Placental epithelial cell (primary cell): Measurements from ENCODE around the gene GATA6.

GRCh38 chr18:13437216-13437594 is 218.6 kb downstream of the LDLRAD4 start:
- CAGE, long polyA plus RNA: no peak

DNA sequence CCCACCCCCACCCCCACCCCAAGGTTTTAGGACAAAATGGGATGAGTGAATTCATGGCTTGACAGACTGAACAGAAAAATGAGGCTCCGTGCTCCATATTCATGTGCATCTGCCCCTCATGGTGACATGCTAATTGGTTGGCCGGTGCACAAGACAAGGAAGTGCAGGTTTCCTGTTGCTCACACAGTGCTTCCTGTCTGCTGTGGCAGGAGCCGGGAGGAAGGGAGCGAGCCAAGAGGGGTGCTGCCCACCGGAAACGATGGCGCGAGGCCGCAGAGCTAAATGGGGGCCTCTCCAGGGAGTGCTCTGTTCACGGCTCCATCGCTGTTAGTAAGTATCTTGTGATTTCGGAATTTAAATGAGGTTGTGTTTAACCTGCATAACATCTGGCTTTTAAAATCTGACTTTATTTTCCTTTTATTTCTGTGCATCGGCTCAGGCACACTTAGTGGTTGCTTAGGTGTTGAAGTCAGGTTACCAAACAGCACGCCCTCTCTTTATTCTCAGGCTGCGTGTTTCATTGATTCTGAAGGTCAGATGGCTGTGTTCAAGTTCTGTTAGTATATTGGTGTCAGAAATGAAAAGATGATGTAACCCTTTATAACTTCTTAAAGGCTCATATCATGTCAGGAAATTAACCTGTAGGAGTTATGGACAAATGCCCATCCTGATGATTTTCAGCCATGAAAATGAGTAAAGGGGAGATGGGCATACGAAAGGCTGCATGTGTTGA is 246.4 kb downstream of the LDLRAD4 start:
- CAGE, long polyA plus RNA: no peak

DNA sequence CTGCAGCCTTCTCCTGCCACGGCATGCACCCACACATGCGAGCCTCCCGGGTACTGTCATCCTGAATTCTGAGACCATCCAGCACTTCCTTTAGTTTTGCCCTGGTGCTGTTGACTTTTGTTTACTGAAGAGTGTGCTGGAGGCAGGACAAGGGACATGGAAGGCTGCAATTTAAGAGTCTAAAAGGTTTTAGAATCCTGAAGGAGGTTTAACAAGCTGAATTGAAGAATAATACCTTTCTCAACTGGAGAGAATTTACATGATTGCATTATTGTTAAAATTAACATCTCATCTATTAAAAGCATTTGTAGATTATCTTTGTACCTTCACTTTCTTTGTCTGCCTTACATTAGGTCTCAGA is 183.1 kb downstream of the FAM210A start:
- CAGE, long polyA plus RNA: no peak

GRCh38 chr18:13608489-13609195 is 117.7 kb downstream of the FAM210A start:
- CAGE, long polyA plus RNA: no peak

GRCh38 chr18:13734433-13734889 is 8.0 kb downstream of the RNMT start:
- CAGE, long polyA plus RNA: no peak

DNA sequence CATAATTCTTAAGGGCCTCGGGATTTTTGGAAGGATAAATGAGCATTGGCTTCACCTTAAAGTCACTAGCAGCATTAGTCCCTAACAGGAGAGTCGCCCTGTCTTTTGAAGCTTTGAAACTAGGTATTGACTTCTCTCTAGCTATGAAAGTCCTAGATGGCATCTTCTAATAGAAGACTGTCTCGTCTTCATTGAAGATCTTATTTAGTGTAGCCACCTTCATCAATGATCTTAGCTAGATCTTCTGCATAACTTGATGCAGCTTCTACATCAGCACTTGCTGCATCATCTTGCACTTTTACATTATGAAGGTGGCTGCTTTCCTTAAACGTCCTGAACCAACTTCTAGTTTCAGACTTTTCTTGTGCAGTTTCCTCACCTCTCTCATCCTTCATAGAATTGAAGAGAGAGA is 31.7 kb downstream of the RNMT start:
- CAGE, long polyA plus RNA: no peak

DNA sequence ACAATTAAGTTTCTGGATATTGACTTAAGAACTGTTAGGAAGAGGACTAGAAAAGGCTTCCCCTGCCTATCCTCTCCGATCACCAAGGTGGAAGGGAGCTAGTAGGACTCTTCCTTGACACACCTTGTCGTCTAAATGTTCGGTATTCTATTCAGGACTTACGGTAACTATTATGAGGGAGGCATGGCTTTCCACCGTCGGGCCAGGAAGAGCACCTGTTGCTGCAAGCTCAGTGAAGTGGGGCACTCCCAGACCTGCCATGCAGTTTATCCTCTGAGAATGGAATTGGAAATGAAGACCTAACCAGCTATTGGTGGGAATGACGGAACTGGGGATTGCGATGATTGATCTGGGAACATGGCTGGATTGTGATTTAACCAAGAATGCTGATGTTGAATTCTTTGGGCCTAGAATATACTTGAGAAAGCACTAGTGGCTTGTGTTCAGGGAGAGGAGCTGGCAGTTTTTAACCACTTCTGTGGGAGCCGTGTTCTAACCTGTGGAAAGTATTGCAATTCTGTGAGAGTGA is 35.5 kb downstream of the RNMT start:
- CAGE, long polyA plus RNA: no peak

DNA sequence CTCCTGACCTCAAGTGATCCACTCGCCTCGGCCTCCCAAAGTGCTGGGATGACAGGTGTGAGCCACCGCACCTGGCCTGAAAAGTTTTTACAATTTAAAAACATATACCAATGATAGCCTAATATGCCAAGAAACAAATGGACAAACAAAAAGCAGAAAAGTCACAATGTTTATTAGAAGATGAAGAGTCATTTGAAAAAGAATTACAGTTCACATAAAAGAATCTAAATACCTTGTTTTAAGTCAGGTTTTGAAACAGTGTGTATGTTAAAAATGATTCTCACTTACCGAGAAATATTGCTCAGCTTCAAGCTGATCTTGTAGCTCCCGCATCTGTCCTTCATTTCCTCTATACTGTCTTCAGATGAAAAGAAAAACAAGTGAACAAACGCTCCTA is 129.1 kb downstream of the ROCK1 start:
- CAGE, long polyA plus RNA: no peak

DNA sequence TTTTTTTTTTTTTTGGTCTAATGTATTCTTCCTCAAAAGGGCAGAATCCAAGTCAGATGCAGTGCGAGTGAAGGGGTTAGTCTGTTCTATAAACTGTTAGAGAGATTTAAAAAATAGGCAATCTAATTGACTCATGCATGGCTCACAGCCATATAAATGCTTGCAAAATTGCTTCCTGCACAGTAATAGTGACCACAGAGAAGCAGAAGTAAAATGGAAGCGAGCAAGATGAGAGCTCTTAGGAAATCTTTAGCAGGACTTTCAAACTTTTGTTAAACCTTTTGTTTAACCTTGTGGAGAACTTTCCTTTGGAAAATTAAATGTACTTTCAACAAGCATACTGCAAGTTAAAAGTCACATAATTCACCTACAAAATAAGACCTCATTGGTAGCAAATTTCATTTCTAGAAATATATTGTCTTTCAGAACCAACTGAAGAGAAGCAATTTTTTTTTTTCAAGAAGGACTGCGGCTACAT is 52.4 kb upstream of the ROCK1 start:
- CAGE, long polyA plus RNA: no peak

DNA sequence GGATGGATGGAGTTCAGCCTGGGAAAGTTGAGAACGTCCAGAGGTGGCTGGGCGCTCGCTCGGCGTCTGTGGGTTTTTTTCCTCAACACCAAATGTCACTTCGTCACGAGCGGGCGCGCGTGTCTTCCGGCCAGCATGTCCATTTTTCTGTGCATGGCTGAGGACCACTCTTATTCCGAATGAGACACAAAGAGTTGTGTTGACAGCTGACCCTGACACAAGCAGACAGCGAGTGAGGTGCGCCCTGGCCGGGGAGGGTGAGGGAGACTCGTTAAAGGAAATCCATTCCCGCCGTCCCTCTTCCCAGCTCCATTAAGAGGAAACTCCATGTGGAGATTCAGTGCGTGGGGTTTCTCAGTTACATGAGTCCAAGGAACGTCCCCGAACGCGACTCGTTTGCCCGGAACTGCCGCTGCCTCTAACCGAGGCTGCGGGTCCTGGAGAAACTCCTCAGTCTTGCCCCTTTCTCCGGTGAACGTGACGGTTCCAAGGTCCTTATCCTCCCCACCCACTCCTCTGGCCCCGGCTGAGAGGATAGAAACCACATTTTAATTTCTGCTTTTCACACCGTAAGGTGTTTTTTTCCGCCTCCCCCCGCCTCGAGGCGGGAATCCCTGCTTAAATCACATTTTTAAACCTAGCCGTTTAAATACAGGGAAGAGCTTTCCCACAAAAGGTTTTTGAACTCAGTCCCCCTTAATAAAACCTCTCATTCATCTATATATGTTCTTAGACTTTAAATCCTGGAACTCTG is 1.1 kb downstream of the GREB1L start:
- CAGE, long polyA plus RNA: no peak

DNA sequence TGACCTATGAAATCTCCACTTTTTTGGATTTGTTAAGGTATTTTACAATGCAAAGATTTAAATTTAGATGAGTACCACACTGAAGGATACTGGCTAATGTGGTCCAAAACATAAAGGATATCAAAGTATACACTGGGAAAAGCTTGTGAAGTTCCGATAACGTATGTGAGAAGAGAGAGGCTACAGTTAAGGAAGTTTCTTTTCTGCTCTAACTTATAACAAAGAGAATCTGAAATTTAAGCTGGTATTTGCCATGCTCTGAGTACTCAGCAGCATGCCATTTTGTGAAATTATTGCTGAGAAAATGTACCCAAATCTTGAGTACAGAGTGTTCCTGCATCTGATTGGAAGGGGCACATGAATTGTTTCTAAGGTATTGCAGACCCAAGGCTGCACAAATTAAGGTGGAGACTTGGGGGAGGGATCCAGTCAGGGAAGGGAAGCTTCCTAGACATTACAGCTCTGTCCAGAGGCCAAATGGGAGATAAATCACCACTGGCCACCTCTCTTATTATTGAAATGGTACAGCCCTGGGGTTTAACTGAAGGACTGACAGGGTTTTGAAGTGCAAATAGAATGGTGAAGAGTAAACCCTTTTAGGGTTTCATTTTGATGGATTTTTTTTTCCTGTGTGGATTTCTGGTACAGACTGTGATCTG is 119.1 kb downstream of the GREB1L start:
- CAGE, long polyA plus RNA: no peak

GRCh38 chr18:21449837-21450402 is 150.6 kb downstream of the ESCO1 start:
- CAGE, long polyA plus RNA: no peak

DNA sequence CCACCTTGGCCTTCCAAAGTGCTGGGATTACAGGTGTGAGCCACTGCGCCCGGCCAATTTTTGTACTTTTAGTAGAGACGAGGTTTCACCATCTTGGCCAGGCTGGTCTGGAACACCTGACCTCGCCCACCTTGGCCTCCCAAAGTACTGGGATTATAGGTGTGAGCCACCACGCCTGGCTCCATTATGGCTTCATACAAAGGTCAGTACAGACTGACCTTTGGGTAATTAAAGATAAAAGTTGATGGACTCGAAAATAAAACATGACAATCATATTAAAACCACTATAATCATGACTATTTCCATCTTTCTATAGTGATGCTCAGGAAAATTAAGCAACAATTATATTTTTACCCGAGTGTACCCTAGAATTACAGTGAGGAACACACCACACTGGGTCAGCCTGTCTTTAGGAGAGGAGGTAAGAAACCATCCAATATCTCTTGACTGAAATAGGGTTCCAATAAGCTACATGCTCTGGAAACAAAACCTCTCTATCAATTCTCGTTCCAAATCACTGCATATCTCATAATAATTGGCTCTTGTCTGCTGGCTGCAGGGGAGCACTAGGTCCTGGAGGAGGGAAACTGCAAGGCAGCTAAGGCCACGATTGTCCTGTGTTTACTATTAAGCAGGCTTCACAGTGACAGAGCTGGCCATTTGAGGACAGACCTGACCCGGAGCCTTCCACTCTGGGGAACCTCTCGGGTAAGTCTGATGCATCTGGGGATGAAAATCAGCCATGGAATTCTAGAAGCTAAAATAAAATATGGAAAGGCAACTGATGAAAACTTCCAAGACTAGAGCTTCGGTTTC is 23.8 kb downstream of the SNRPD1 start:
- CAGE, long polyA plus RNA: no peak

GRCh38 chr18:21697844-21698259 is 6.7 kb downstream of the ABHD3 start:
- CAGE, long polyA plus RNA: no peak

- CAGE, long polyA plus RNA: no peak
Observed at GRCh38 chr18:21765406-21766153, 25.0 kb downstream of the MIB1 start.

DNA sequence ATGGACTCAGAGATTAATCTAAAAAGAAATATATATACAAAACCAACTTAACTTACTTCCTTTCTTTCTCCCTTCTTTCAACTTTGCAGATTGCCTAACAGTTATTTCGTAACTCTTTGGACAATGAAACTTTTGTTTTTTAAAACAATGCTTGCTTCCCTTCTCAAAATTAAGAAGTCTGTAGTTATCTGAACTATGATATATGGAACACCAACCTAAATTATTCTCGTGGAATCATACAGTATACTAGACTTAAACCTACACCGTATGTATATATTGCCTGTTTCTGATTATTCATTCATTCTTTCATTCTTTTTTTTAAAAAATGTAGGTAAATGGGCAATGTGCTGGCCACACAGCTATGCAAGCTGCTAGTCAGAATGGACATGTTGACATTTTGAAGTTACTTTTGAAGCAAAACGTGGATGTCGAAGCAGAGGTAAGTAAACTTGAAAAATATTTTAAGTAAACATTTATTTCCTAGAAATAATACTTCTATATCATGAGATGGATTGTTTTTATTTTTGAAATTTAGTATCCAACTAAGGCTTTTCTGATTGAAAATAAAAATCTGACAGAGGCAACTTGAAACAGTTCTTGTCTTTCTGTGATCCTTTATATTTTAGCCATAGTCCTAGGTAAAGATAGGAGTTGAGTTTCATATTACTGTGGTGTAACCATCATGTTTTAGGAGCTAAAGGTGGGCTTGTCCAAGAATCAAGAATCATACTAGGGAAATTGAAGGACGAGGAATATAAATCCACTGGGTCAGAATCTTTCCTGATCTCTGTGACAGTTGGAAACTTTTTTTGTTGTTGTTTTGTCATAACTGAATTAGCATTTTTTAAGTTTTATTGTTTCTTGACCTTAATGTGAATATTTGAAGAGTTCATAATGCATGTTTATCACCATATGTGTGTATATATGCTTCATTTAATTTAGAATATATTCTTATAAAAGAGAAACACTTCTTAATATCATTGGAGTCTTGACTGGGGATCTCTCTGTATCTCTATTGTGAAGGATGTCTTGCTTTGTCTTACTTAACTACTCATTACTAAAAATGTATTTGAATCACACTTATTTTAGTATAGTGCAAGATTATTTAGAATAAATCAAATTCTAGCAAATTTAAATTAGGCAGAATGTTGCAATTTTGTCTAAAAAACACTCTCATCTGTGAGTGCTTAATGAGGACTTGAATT is 63.4 kb downstream of the MIB1 start:
- CAGE, long polyA plus RNA: no peak

GRCh38 chr18:21867567-21868666 is 127.3 kb downstream of the MIB1 start:
- CAGE, long polyA plus RNA: no peak

DNA sequence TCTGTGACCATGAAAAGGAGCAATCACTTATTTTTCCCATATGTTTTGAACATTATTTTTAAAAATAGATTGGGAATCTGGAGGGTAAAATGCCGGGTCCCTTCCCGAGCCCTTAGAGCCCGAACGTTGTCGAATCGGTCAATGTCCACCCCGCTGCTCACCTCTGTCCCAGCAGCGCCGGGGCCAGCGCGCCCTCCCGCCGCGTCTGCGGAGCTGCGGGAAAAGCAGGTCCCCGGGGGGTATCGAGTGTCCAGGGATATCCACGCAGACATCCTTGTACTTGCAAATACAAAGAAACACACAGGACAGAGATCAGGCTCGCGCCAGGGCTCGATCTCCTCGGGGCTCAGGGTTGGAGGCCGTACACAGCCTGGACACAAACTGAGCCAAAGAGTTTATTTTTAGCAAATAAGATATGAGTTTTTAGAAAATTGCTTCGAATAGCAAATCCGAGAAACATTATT is 2.3 kb upstream of the GATA6 start:
- CAGE, long polyA plus RNA: no peak

GRCh38 chr18:22169182-22169951 is at the start of gene GATA6:
Gene GATA6 (plus strand): TSS chr18:22169589.
- CAGE, long polyA plus RNA: no peak

DNA sequence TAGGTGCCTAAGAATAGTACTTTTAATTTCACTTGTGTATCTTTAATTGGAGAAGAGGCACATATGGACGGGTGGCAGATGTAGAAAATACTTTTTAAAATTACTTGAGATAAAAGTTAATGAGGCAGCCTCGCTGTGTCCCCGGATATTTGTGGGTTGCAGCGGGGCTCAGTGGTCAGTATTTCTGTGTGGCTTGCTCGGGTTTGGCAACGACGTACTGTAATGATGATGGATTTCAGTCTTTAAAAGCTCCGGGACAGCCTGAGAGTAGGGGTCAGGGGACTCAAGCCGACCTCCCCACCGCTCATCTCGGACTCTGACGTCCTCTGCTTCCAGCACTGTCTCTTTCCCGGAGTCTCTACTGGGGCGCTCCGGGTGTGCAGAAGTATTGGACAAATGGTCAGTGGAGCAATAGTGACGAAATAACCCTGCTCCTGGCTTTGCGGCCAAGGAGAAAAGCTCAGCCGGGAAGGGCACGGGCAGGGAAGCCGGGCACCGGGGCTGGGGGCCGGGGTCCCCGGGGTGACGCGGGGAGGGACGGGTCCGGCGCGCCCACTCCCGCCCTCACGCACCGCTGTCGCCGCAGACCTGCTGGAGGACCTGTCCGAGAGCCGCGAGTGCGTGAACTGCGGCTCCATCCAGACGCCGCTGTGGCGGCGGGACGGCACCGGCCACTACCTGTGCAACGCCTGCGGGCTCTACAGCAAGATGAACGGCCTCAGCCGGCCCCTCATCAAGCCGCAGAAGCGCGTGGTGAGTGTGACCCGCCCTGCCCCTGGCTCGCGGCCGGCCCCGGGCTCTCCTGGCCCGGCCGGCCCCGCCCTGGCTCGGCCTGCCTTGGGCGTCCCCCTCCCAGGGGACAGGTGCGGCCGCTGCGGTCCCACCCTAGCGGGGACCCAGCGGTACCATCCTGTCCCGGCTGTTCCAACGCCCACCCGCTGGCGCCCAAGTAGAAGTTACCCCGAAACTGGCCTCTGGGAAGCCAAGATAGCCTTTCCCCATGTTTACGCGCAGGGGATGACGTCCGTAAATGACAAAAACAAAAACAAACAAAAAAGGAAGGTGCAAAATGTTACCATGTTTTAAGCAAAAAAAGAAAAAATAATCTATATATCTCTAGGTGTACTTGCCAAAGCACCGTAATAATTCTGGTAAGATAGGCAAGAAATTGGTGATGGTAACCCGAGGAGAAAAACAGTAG is 7.4 kb downstream of the GATA6 start:
- CAGE, long polyA plus RNA: no peak